Choroid plexus epithelial cell (primary cell): ENCODE measurements around the genes MAPKAPK5, OAS1 and TBX3.

DNA sequence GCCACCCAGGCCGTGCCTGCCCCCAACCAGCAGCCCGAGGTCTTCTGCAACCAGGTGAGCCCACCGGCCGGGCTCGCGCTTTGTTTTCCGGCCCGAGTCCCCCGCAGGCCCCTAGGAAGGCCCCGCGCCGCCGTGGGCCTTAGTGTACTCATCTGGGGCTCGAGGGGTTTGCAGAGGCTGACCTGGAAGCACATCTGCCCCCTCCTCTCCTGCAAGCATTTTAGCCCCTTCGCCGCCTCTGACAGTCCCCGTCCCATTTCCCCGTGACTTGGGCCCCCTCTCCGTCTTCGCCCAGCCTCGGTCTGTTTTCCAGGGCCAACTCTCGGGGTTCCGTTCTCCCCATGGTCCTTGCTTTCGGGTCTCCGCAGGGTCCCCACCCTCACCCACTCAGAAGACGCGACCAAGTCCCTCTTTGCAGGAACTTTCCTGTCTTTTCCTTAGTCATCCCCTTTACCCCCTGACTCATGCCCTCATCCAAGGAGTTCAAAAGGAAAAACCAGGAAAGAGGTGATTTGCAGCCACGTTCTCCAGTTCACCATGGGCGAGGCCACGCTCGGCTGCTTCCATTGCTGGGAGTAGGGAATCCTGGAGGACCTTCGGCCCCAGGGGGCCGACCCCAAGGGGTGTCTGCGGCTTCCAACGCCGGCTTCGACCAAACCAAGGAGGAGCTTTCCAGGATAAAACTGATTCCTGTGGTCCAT is 460 bp downstream of the ALDH2 start:
- RRBS: no CpG with 5 or more reads among the region's 37 CpGs

- RRBS: no CpG with 5 or more reads among the region's 22 CpGs
These were observed 8.9 kb downstream of the ALDH2 start for GRCh38 chr12:111775198-111776554.

- RRBS: no CpG with 5 or more reads among the region's 69 CpGs
These were observed at the start of gene MAPKAPK5 for GRCh38 chr12:111841968-111842525. TSS of gene MAPKAPK5 (plus strand) at chr12:111842228.

DNA sequence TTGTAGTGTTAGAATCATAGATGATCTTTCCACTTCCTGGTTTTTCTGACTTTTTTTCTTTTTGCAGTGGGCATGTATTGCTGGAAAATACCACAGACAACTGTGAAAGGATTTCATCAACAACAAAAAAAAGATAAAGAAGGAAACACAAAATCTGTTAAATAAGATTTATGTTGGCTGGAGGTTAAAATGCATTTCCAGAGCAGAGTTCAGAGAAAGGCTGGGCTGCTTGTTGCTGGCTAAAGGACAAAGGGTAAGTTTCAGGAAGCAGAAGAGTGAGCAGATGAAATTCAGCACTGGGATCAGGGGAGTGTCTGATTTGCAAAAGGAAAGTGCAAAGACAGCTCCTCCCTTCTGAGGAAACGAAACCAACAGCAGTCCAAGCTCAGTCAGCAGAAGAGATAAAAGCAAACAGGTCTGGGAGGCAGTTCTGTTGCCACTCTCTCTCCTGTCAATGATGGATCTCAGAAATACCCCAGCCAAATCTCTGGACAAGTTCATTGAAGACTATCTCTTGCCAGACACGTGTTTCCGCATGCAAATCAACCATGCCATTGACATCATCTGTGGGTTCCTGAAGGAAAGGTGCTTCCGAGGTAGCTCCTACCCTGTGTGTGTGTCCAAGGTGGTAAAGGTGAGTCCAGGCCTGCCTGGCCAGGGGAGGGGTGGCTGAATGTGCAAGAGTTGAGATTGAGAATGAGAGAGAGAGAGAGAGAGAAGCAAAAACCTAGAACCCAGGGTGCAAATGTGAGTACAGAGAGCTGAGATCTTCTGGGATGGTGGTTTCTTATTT is at the start of gene OAS1:
OAS1 (plus strand) TSS at position 377 of the 793 bp plus-strand sequence.
- RRBS: no CpG with 5 or more reads among the region's 4 CpGs

DNA sequence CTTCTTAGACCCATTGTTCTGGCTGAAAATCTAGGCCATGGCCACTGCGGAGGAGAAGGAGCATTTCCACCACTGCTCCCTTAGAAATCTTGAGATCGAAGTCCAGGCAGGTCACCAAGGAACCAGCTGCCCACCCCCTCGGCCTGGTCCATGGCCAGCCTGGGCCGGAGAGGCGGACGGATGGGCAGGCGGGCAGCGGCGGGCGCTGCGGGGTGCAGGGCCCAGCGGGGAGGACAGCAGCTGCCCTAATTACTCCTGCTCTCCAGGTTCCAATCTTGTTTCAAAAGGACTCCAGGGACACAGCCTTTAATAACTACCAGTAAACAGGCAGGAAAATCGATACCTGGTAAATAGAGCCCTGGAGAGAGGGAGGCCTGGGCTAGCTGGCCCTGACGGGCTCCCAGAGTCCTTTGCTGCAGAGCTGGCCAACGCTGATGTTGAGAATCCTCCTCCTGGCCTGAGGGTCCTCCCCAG is 15.1 kb downstream of the DTX1 start:
- RRBS: no CpG with 5 or more reads among the region's 15 CpGs

GRCh38 chr12:113136090-113136577 is 573 bp upstream of the RASAL1 start:
- RRBS: no CpG with 5 or more reads among the region's 17 CpGs

GRCh38 chr12:113186515-113186983 is 1.0 kb downstream of the RITA1 start:
- RRBS: 65% methylated on average over 6 of the region's 16 CpGs

DNA sequence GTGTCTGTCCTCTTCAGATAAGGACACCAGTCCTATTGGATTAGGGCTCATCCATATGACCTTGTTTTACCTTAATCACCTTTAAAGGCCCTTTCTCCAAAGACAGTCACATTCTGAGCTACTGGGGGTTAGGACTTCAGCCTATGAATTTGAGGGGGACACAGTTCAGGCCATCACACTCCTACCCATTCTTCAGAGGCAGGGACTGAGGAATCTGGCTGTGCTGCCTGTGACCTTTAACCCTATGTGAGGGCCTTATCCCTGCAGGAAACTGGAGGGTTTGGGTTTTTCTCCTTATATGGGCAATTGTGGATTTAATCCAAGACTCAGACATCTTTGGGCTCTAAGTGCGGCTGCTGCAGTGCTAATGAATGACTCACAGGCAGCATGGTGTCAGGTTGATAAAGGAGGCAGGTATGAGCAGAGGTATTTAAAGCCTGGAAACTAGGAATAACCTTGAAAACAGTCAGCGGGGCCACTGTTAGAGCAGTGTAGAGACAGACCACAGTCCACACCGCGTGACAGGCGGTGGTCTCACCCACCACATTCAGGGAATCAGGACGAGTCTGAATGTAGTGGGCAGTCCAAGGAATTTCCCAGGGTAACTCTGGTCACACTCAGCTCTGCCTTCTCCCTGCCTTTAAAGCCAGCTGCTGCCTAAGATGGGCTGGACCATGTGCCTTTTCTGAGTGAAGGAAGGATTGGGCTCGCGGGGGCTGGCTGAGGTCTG is 10.3 kb downstream of the TPCN1 start:
- RRBS: no CpG with 5 or more reads among the region's 8 CpGs

GRCh38 chr12:113288167-113289050 is 46.5 kb downstream of the SLC8B1 start:
- RRBS: no CpG with 5 or more reads among the region's 32 CpGs

DNA sequence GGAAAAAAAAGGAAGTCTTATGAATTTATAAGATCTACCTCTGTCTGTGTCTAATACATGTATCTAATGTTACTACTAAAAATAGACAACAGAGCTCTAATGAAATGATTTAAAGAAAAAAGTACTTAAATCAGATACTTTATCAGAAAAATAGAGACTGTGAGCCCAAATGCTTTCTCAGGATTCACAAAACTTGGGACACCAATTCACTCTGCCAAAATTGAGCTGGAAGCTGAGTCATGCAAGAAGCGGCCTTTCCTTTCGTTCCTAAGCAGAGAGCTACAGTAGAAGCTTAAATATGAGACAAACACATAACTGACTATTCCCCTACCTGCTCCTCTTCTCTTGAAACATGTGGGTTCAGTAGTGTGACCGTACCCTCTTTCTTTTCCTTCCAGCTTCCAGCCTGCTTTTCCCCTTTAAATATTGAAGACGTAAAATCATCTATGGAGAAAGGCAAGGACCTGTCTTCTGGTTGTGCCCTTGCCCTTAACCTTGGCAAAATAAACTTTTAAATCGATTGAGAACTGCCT is 4.2 kb upstream of the SDS start:
- RRBS: no CpG with 5 or more reads among the region's 5 CpGs

DNA sequence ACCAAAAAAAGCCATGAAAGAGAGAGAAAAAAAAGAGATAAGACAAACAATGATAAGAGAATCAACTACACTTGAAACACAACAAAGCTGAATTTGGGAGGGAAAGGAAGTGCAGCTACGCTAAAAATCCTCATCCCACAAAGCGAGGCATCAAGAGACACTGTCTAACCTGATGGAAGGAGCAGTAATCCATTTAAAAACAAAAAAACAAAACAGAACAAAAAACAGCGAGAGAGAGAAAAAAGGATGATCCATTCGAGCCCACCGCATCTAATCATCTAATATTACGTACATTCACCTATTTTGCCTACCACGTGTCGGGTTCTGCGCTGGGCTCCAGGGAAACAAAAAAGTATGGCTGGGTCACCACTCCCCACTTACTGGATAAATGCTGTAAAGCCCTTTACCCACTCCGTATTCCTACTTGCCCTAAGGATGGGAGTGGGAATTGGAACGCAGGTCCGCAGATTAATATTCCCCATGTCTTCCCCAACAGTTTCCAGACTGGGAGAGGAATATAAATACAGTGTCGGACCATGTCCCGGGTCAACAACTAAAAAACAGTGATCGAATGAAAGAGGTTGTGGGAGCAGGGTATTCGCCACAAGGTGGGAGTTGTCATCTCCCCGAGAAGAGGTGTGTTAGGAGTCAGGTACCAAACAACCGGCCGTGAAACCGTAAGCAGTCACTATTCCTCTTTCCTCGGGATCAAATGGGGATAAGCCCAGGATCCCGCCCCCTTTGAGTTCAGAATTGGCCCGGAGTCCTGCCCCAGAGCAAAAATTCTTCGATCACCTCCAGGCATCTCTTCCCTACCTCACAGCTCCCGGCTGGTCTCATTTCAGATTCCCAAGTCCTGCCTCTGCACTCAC is 569 bp downstream of the RBM19 start:
- RRBS: 2% methylated on average over 7 of the region's 25 CpGs

- RRBS: 3% methylated on average over 10 of the region's 21 CpGs
These were observed 41.1 kb upstream of the TBX5 start for GRCh38 chr12:114446996-114447479.

DNA sequence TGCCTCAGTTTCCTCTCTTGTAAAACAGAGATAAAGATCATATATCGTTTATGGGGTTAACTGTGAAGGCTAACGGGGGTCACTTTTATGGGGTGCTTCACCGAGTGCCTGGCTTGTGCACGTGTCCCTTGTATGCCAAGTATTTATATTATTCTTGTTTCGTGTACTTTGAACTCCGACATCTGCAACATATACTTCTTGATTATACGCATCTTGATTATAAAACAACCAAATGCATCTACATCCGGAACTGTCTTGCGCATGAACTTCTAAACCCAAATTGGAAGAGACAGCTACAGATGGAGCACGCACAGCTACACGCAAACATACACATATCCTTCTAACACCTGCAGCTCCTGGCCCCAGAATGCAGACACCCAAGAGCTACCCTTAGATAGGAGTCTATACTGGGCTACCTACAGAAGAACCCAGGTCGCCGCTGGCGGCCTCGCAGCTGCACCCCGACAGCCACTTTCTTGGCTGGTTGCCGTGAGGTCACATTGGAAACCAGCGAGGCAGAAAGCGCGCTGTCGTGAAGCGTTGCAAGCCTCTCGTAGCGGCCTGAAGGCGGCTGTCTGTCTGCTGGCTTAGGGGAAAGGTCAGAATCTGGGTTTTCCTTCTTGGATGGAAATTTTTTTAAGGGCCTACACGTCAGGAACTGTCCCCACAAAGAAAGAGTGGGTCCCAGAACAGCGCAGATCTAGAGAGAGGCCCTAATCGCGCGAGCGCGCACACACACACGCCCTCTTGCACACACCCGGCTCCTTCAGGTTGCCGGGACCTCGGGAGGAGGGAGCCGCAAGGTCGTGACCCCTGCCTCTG is 17.2 kb downstream of the TBX3 start:
- RRBS: 40% methylated on average over 4 of the region's 38 CpGs

DNA sequence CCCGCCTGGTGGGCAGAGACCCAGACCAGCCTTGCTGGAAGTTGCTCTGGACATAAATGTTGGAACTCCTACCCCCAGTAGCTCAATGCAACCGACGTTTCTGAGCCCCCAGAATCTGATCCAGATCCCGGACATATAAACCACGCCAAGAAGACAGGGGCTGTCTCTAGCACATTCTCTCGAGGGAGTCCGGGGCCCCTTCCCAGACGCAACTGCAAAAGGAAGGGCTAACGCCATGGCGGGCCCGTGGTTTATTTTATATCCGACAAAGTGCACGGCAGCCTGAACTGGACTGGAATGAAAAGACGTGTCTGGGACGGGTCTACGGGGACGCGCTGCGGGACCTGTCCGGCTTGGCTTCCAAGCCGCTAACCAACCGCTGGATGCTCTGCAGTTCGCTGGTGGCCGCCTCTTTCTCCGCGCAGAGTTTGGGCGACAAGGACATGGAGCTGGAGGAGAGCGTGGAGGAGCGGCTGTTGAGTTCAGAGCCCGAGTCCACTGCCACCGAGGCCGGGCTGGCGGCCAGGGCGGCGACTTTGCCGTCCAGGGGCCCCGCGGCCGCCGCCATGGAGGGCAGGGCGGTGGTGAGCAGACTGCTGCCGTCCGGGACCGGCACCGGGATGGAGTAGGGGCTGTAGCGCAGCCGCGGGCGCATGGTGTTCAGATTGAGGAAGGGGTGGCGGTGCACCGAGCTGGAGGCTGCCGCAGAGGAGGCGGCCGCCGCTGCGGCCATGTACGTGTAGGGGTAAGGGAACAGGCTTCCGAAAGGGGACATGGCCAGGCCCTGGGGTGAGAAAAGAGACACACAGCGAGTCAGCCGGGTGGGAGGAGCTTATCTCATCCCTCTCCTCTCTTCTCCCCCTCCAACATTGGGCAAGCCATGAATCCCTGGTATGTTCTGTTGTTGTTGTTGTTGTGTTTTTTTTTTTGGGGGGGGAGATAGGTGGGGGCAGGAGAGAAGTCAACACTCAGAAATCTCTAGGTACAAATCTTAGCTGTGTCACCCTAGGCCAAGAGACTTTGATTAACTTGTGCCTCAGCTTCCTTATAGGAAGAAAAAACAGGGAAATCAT is 12.1 kb downstream of the TBX3 start:
- RRBS: 40% methylated on average over 8 of the region's 60 CpGs

DNA sequence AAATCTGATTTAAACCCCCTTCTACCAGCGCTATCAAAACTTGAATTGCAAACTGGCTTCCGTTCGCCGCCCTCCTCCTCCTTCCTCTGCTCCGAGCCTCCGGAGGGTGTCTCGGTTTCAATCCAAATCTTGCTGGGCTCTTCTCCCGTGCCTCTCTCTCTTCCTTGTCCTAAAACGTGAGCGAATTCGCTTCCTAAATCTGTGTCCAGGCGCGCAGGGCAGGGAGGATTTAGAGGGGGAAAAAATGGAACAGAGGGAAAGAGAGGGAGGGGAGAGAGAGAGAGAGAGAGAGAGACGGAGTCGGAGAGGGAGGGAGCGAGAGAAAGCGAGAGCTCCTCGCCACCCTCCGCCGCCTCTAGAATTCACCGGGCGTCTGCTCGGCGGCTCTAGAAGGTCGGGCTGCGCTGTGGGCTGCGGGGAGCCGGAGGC is at the start of gene TBX3:
TBX3 (minus strand) TSS at position 375 of the 429 bp plus-strand sequence.
- RRBS: 2% methylated on average over 8 of the region's 28 CpGs

GRCh38 chr12:114702973-114703666 is 19.1 kb upstream of the TBX3 start:
- RRBS: no CpG with 5 or more reads among the region's 6 CpGs

- RRBS: no CpG with 5 or more reads among the region's 11 CpGs
These were observed 50.0 kb upstream of the TBX3 start for GRCh38 chr12:114733844-114734411.

DNA sequence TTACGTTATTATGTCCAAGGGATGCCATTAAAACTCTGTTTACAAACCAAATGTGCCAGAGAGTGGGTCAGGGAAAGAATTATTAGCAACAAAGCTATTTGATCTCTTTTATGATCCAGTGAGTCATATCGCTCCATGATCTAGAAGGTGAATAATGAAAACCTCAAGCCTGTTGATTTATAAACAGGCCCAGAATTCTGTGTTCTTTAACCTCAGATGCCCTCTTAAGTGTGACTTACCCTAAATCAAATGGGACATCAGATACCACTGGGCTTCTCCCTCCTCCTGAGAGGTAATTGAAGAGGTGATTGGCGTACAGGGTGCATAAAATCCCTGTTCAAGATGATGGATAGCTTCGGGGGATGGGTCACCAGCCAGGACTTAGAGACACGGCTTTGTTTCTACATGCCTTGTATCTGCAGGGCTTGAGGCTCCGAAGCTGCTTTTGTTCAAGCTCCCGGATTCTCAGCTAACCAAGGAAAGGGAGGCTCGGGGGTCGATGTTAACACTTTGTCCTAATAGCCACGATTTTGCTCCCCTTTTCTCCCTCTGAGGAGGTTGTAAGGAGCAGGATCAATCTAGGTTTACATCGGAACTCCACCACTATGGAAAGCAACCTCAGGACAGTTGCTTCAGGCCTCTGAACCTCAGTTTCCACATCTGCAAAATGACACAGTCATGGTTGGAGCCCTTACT is 230.5 kb upstream of the TBX3 start:
- RRBS: no CpG with 5 or more reads among the region's 11 CpGs

GRCh38 chr12:115078197-115078816 is 394.3 kb upstream of the TBX3 start:
- RRBS: no CpG with 5 or more reads among the region's 8 CpGs